Cerebral cortex (tissue), 2 donors: ENCODE measurements around a stretch of chr6.

- PRO-cap, 2 experiments: no peak in any of the 2 experiments
Measured at GRCh38 chr6:327922-328928, 35.9 kb downstream of the DUSP22 start.

DNA sequence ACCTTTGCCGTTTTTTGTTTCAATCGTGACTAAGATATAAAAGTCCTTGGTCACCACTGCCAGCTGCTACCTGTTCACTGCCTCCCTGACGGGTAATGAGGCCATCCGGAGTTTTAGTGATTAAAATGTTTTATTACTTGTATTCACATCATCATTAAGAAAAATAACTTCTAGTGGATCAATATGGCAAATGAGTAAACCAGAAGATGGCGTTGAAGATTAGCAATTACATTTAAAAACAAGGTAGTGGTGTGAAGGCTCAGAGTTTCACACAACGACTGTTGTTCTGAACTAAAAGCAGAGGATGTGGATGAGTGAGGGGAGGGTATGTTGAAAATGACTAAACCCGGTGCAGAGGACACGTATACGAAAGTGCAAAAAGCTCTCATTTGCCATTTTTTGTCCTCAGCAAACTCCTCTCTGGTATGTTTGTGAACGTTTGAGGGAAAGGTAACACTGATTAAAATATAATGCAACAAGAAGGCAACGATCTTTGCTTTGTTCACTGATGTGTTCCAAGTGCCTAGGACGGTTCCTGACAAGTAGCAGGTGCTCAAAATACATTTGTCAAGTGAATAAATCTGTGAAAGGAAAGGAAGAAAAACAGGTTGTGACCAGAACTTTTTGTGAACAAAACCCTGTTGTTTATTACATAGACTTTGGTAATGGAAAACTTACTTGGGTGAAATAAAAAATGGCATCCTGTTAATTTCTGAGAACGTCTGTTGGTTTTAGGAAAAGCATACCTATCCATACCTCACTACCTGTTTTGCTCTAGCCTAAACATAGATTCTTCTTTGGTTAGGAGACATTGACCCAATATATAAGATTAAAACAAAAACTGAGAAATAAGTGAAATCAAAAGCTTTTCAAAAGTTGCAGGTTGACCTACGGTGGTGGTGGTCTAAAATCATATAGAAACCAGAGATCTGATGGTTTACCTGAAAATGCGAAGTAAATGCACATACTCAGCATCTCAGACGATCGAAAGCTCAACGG lies 1.7 kb upstream of the IRF4 start:
- PRO-cap, 2 experiments: no peak in any of the 2 experiments

DNA sequence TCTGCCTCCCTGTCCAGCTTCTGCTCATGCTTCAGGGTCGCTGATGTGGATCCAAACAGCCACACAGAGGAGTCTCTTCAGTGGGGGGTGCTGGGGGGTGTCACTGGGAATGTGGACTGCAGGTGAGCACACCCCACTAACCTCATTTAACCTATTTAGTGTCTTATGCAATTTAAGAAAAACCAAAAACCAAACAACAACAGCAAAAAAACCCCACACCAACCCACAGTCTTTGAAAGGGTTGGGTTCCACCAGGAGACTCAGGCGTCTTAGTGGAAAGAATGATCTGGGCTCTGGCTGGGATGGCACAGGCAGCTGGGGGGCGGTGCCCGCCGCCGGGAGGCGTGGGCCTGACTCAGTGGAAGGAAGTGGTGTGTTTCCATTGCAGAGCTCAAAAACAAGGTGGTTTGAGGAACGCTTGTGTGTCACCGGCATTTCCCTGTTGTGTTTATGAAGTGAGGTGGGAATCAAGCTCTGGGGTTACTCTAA lies 55.1 kb downstream of the IRF4 start:
- PRO-cap, 2 experiments: no peak in any of the 2 experiments

- PRO-cap, 2 experiments: no peak in any of the 2 experiments
Measured at GRCh38 chr6:454270-454558, 62.7 kb downstream of the IRF4 start.

DNA sequence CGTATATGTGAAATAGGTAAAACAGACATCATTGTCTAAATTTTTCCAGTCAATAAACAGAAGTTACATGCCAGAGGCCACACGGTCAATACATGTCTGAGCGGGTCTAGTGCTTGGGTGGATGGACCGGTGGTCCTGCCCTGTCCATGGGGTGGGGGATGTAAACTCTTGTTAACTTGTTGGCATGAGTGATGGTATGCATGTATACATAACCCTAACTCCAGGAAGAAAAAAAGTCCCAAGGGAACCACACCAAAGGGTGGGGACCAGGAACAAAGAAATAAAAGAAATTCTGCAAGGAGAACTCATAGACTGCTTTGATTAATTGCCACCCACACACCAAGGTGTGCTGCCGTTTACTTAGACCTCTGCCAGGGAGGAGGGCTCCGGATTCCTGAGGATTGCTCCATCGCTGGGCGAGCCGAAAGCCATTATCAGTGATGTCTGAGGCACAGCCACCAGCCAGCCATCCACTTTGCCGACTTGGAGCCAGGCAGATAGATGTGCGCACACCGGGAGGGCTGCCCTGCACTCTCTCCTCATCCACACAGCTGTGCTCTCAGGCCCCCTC lies 272.8 kb upstream of the FOXQ1 start:
- PRO-cap, 2 experiments: no peak in any of the 2 experiments

DNA sequence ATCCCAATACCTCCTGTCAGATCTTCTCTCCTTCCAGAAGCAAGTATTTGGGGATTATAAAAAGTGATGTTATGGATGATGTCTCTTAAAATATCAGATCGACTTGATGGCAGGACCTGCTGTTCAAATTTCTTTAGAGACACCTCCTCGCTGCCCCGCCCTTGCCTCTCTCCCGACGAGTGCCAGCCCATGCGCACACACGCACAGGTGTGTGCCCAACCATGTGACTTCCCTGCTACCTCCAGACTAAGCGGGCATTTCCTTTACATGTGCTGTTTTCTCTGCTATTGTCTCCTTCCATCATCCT lies 224.5 kb upstream of the FOXQ1 start:
- PRO-cap, 2 experiments: no peak in any of the 2 experiments

GRCh38 chr6:1384734-1384933 lies 4.7 kb upstream of the FOXF2 start:
- PRO-cap, 2 experiments: no peak in any of the 2 experiments

GRCh38 chr6:1614756-1615116 lies 5.0 kb downstream of the FOXC1 start:
- PRO-cap, 2 experiments: no peak in any of the 2 experiments

DNA sequence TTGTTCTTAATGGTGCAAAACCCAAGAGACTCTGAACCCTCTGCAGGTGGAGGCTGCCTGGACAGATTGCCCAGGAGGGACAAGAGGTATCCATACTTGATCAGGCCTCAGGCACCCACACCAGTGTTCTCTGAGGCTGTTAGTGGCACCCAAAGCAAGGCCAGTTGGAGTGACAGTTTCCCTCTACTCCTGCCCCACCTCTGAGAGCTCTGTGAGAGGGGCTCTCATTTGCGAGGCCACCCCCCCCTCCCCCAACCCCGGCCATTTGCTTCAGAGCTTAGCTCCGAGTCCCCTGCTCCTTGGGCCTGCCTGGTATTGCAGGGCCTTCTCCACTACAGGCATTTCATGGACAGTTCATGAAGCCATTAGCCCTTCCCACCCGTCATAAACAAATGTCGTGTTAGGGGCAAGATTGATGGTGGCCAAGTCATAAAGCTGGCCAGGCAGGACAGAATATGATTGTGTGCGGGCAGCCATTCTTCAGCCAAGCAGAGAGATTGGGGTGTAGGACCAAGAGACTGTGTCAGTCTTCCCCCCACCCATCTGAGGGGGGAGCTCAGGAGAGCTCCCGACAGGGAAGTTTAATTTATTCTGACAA lies 7.0 kb downstream of the FOXC1 start:
- PRO-cap, 2 experiments: no peak in any of the 2 experiments

- PRO-cap, 2 experiments: peak in 1 of 2 experiments; most common minus-strand start chr6:1626242 (in 1)
Measured at GRCh38 chr6:1625792-1626547, 16.3 kb downstream of the FOXC1 start.

GRCh38 chr6:1636971-1637405 lies 27.3 kb downstream of the FOXC1 start:
- PRO-cap, 2 experiments: no peak in any of the 2 experiments

GRCh38 chr6:1645939-1646517 lies 36.3 kb downstream of the FOXC1 start:
- PRO-cap, 2 experiments: no peak in any of the 2 experiments

GRCh38 chr6:1802421-1803086 lies 192.8 kb downstream of the FOXC1 start:
- PRO-cap, 2 experiments: no peak in any of the 2 experiments

DNA sequence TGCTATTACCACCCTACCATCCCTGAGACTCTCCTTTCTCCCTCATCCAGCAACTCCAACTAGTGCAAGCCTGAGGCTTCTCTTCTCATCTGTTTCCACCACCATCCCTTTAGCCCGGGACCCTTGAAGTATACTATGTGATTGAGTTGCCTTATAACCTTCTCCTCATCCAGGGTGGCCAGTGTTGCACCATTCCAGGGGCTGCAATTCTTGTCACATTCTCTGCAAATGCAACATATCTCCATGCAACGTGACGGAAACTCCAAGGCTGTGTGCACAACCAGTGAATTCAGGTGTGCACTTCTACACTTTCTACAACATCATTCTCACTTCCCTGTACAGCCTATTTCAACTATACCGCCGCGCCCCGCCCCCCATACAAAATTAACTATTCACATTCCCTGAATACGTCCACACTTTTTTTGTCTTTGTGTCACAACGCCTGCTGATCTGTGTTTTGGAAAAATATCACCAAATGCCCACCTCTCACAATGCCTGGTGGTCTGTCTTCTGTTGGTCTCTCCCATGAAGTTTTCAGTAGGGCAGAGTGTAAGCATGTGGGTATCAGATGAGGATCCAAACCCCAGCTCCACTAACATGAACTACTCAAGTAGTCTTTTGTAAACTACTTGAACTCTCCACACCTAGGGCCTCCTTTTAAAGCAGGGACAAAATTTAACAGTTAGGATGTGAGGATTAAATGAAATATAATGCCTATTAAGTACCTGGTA lies 214.5 kb downstream of the FOXC1 start:
- PRO-cap, 2 experiments: no peak in any of the 2 experiments

DNA sequence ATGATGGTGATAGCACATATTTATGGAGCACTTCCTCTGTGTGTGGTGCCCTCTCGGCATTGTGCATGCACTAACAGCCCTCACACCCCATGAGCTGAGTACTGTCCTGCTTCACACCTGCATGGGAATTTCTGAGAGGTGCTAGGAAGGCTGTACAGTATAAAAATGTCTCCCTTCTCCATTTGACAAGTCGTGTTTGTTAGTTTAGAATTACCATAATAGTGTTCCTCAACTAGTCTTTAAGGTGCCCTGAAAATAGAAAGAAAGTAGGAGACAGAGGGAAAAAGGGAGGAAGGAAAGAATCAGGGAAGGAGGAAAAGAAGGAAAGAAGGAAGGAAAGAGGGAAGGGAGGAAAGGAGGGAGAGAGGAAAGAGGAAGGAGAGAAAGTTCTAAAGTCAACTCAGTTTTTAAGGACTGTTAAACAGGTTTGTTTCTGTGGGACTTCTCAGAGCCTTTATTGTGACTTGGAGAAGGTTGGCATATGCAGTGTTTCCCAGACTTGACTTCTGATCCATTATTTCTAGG lies 132.5 kb upstream of the GMDS start:
- PRO-cap, 2 experiments: no peak in any of the 2 experiments

- PRO-cap, 2 experiments: no peak in any of the 2 experiments
Measured at GRCh38 chr6:2714242-2714966, 36.3 kb downstream of the MYLK4 start.

DNA sequence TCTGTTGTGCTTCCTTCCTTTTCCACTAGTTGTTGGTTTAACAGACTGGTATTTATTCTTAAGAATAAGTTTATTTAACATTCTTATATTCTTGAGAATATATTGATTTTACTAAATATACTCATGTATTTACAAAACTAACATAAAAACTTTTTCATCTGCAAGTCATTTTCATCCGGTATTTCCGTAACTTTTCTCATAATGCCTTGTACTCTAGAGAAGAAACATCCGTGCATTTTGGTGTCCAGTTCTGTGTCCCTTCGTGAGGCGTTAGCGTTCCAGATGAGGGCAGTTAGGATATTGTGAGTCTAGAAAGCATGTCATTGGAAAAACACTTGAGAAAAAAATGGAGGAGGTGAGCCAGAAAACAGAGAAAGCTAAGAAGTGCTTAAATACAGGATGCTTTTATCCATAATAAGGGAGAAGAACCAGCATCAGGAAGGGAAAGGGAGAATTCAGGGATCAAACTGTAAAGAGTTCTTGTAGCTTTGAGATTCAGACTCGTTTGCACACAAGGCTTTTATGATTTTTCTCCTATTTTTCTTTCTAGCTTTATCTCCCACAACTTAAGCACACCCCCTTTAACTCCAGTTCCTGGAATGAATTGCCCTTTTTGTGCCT lies 1.8 kb downstream of the WRNIP1 start:
- PRO-cap, 2 experiments: peak in 1 of 2 experiments; most common minus-strand start position 257 of the sequence (in 1)

DNA sequence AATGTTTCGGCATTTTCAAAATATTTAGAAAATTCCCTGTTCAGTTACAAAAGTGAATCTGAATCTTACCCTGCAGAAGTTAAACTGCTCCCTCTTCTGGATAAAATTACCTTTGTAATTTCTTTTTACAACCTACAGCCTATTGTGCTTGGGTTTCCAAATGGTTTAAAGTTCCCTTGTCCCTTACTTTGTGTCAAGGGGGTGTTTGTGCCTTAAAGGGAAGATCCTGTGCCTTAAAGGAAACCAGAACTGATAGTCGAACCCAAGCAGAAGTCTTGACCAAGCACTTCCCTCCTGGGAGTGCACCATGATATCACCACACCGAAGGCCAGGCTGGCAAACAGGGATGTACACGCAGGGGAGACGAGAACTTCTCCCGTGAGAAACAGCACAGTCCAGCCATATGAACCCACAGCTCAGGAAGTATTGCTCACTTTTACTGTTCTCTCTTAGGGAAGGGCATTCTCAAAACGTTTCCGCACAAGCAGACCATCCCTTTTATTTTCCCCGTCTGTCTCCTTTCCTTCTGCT lies 12.6 kb upstream of the SERPINB1 start:
- PRO-cap, 2 experiments: no peak in any of the 2 experiments

DNA sequence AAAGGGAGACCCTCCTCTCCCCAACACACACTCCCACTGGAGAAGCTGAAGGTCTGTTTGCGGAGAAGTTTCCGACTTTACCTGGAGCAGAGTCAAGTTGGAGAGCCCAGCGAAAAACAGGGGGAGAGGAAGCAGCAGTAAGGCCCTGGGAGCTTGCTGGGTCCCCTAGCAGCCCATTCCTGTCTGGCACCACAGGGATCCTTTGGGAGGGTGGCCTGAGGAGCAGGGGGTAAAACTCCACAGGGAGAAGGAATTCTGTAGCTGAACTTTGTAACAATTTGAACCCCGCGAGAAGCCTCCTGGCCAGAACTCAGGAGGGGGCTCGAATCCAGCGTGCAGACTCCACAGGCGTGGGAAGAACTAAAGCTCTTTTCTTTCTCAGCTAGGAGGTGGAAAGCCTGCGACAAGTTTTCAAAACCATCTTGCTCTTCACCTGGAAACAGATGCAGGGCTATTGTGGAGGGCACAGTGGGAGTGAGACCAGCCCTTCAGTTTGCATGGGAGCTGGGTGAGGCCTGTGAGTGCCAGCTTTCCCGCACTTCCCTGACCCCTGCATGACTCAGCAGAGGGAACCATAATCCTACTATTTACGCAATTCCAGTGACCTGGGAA lies 25.9 kb downstream of the SERPINB9 start:
- PRO-cap, 2 experiments: no peak in any of the 2 experiments

- PRO-cap, 2 experiments: no peak in any of the 2 experiments
Measured at GRCh38 chr6:2943245-2943659, 28.1 kb downstream of the SERPINB6 start.